Skin of body (tissue), 2 donors: ENCODE results near the gene PRELID2.

DNA sequence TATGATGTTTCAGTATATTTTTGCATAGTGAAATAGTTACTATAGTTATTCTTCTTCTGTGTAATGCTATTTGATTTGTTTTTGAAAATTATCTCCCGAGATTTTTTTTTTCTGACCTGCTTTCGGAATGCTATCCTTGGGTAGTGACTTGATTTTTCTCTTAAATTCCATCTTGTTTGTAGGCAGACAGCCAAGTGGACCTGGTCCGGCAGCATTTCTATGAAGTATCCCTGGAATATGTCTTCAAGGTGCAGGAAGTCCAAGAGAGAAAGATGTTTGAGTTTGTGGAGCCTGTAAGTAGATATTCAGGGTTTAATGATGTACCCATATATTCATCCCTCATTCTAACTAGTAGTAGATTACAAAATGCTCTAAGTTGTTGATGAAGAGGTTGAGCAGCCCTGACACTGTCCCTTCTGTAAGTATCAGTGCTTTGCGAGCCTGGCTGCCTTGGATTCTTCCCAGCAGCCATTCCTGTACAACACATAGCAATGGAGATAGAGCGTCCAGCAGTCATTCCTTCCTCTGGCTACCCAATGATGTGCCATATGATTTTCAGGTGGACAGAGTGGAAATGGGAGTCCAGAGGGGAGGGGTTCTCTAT, 124.0 kb downstream of the ARHGAP26 start:
- RAMPAGE, long total RNA = no peak

- RAMPAGE, long total RNA = no peak
Measured at GRCh38 chr5:143030618-143031474, 260.7 kb downstream of the ARHGAP26 start.

- RAMPAGE, long total RNA = no peak
Measured at GRCh38 chr5:143056797-143057127, 286.6 kb downstream of the ARHGAP26 start.

GRCh38 chr5:143057619-143057850, 287.4 kb downstream of the ARHGAP26 start:
- RAMPAGE, long total RNA = no peak

DNA sequence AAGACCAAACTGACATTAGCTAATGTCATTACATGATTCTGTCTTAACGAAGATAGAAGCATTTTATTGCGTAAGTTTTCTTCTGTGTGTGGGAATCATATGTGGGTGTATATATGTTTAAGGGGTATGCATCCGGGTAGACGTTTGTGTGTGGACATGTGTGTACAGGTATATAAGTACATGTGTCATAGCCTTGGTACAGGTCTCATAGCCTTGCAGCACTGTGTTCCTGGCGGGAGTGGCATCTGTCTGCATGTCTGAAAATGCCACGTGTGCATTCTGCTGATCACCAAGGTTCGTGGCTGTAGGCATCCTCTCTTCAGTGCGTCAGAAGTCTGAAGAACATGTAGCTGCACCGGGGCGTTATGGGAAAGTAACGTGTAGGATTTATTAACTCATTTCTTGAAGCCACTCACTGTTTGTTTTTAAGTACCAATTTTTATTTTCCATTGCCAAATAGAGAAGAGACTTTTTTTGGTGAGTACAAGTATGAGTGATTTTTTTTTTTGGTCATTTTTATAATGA, 298.0 kb downstream of the NR3C1 start:
- RAMPAGE, long total RNA = no peak

DNA sequence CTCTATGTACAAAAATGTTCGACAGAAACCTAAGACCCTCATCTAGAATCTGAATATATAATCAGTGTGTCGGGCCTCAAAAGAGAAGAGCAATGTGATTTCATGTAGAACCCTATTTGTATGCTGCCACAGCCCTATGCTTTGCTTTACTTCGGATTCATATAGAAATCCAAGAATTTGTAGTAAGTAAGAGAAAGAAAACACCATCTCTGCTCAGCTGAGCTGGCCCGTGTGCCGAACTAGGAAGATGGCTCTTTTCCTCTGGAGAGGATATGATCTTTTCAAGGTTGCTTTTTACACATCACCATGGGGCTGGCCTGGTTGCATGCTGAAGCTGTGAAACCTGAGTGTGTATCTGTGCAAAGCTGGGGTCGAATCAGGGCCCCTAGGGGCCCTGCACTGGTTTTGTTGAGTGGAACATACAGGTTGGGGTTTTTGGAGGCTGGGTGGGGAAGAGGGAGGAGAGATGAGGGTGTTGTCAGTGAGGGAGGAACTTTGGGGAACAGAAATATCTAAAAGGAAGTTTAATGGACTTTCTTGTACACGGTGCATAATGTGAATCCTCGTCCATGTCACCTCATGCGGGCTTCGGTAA, 238.5 kb downstream of the NR3C1 start:
- RAMPAGE, long total RNA = no peak

GRCh38 chr5:143248833-143249674, 154.4 kb downstream of the NR3C1 start:
- RAMPAGE, long total RNA = no peak

DNA sequence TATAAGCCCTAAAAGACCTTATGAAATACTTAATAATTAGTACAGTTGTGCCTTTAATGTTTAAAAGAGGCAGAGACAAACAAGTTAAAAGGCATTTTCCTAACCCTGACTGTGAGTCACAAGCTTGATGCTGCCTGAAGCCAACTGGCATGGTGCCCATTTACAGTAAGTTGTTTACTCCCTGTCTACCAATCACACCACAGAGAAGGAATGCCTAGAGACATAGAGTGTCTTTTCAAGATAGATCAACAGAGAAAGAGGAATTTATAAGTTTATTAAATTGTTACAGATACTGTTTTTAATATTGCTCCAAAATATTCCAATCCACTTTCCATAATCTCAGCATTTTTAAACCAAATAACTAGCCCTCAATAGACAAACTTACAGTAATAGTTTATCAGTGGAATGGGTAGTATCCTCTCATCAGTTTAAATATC, 47.7 kb downstream of the NR3C1 start:
- RAMPAGE, long total RNA = no peak

GRCh38 chr5:143404179-143404642, 725 bp upstream of the NR3C1 start:
- RAMPAGE, long total RNA = no peak

DNA sequence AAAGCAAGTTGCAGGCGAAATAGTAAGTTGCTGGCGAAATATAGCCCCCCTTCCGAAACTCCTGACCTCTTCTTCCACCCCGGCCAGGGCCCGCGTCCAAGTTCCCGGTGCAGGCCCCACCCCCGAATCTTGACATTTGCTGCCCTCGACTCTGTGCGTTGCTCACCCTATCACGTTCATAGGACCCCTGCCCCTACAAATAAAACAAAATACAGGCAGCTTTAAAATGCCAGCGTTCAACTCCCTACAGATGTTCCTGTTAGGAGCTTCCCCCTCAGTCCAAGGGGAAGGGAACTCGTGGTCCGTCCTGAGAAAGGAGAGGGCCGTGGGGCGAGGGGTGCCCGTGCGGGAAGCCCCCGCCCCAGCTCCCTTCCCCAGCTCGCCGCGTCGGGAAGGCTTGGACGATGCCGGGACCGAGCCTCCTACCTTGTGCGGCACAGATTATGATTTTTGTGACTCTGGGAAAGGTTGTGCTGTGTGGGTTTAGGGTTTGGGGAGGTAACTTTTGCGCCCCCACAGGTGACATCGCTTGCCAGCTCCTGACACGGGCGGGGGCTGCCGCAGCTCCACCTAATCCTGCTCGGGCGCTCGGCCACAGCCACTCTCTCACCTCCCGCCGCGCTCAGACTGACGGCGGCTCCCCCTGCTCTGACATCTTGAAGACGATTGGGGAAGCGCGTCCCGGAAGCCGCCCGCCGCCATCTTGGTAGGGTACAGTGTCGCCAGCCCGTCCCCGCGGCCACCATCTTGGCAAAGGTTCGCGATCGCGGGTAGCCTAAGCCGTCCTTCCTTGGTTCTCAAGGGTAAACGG, 1.4 kb upstream of the NR3C1 start:
- RAMPAGE, long total RNA = no peak

DNA sequence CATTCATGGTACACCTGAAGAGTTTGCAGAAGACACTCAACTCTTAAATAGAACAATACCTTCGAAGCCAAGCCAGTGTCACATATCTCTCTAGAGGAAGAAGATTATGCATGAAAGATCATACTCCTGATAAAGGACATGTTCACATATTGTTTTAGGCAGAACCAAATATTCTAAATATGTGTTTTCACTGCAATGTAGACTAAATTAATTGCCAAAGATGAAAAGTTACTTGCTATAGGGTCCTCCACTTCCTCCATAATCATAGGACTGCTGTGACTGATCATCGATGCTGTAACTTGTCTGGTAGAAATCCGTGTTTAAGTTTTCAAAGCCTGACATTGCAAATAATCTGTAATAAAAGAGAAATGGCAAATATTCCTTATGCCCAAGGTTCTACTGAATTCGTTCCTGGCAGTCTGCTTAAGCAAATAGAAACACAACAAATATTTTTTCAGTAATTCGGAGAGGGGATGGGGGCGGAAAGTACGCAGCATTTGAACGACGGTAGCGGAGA, 787 bp downstream of the YIPF5 start:
- RAMPAGE, long total RNA = no peak

DNA sequence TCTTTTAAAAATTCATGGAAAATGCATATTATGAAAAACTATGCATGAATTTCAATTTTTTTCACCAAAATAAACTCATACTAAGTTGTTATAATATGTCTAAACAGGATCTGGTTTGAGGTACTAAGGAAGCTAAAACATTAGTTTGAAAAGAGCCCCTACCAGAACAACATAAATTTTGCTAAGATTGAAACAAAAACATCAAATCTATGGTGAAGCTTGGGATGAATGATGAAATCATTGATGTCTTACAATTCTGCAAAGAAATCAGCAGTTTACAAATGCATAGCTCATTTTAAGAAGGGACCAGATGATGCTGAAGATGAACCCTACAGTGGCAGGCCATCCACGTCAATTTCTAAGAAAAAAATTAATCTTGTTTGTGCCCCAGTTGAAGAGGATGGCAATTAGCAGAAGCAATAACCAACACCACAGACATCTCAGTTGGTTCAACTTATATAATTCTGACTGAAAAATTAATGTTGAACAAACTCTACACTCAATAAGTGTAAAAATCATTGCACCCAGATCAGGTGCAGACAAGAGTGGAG, 80.6 kb downstream of the PRELID2 start:
- RAMPAGE, long total RNA = no peak

- RAMPAGE, long total RNA = no peak
Measured at GRCh38 chr5:145835000-145835861, at the start of gene PRELID2. PRELID2 (minus strand) TSS chr5:145835342.

DNA sequence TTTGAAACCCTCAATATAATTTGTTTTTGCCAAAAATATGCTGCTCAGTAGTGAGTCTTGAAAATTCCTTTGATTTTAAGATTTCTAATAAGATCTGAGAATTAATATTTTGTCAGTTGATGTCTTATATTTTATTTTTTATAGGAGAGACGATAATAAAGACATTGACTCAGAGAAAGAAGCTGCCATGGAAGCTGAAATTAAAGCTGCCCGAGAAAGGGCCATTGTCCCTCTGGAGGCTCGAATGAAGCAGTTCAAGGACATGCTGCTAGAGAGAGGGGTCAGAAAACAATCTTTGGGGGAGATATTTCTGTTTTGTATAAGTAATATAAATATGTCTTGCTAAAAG, 33.6 kb downstream of the GPR151 start:
- RAMPAGE, long total RNA = no peak

DNA sequence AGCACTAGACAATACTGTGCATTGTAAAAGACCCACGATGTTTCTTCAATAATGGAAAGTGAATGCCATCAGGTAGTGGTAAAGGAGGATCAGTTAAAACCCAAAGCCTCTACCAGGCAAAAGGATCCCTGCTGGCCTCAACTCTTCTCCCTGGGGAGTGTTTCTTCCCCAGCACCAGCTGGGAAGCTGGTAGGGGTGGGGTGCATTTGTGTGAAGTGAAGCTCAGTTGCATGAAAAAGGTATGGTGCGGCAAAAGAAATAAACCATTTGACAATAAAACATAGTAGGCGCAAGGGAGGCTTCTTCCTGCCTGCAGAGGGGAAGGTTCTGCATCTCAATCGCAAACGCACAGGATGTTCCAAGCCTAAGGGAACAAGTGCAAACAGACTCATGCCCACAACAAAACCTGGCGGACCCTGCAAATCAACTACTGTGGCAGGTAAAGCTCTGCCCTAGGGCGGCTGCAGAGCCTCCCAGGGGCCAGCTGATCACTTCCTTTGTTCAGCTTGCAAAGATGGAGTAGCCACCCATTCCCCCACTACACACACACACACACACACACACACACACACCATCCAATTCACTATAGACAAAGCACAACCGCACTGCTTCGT, 57.9 kb downstream of the DPYSL3 start:
- RAMPAGE, long total RNA = no peak

DNA sequence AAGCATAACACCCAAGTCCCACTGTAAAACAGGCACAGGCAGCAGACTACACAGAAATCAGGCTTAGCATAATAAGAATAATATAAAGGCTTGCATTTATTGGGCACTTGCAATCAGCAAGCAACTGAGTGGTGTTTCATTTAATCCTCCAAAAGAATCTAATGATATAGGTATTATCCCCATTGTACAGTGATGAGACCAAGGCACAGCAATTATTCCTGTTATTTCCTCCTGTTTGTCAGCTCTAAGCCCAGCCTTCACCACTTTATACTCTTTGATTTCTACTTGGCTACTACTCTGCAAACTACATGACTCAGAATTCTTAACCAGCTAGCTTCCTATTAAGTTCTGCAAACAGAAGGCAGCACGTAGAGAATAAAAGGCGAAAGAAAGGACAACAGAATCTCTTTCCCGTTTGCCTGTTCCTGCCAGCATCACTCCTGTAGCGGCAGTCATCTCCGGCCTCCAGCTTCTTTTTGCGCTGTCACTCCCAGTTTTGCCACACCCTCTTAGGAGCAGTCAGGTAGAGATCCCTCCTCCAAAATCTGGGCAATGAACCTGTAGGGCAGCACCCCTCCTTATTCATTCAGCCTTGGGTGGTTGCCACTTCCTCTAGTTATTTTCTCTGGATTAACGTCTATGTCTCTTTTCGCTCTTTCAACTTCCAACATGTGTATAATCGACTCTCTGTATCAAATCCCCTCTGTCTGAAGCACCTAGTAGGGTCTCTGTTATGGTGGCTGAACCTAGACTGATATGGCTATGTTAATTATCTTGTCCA, 29.9 kb downstream of the DPYSL3 start:
- RAMPAGE, long total RNA = no peak

DNA sequence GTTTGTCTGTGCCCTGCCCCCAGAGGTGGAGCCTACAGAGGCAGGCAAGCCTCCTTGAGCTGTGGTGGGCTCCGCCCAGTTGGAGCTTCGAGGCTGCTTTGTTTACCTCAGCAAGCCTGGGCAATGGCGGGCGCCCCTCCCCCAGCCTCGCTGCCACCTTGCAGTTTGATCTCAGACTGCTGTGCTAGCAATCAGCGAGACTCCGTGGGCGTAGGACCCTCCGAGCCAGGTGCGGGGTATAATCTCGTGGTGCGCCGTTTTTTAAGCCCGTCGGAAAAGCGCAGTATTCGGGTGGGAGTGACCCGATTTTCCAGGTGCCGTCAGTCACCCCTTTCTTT, 61.3 kb downstream of the JAKMIP2 start:
- RAMPAGE, long total RNA = no peak

GRCh38 chr5:147804930-147805532, 22.5 kb upstream of the JAKMIP2 start:
- RAMPAGE, long total RNA = no peak

- RAMPAGE, long total RNA = no peak
Measured at GRCh38 chr5:148473637-148474470, 90.1 kb downstream of the FBXO38 start.

GRCh38 chr5:148685567-148685843, 31.2 kb upstream of the HTR4 start:
- RAMPAGE, long total RNA = no peak